HT-29 (cell line): ENCODE data around the genes SERP2 and LRRC63.

- RAMPAGE, long total RNA: no peak
Measured at GRCh38 chr13:44141221-44142189, 19.6 kb downstream of the SMIM2 start.

DNA sequence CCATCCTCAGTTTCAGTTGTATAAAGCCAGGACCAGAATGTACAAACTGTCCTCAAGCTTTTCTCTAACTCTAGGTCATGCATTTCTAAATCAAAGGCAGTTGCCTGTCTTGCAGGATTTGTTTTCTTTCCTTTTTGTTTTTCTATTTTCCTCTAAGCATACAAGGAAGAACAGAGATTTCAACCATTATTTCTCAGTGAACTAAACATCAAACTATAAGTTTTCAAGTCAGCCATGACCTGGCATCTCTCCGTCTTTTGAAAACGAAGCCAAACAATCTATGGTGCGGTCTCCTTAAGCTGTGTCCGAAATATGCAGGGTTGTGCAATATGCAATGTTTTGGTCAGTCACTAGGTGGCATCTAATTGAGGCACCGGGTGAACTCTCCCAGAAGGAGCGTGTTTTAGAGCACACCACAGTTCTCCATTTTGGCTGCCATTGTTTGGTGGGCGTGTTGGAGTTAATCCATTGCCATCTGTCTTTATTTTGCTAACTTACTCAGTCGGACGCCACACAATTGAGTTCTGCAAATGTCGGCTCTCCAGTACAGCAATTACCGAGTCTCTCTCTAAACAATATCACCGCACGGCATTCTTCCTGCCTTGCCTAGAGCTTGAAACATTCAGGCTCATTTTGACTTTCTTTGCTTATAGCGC is 30.3 kb upstream of the SMIM2 start:
- RAMPAGE, long total RNA: no peak

- RAMPAGE, long total RNA: no peak
Measured at GRCh38 chr13:44236350-44236857, 75.3 kb upstream of the SMIM2 start.

- RAMPAGE, long total RNA: no peak
Measured at GRCh38 chr13:44271694-44272278, 101.8 kb upstream of the SERP2 start.

DNA sequence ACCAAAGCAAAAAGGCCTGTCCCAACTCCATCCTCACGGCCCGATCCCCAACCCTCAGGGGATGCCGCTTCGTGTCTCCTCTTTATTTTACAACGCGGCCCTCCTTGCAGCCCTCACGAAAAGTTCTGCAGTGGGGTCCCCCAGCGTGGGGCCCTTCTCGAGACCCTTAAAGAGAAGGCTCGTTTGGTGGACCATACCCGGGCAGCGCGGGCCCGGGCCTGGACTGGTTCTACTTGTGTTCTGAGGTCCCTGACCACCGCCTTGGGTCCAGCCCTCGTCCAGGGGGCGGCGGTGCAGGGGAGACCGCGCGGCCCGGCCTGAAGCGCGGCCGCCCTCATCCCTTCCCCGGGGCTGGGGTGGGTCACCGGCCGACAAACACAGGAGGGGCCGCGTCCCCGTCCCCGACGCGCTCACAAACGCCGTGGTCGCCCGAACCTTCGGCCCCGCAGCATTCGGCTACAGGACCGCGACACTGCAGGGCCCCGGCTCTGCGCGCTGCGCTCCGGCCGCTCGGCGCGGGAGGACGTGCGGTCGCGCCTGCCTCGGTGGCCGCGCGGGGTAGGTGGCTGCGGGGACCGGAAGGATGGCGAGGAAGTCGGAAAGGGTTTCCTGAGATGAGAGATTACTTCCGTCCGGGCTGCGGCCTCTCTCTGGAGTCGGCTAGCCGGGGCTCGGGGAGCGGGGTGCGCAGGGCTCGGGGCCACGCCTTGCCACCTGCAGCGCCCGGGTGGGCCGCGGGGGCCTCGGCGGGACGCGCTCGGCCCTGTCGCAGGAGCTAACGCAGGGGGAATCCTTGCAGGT is at the start of gene SERP2:
Gene SERP2 (plus strand): TSS at position 625 of the 801 bp plus-strand sequence.
- RAMPAGE, long total RNA: no peak

DNA sequence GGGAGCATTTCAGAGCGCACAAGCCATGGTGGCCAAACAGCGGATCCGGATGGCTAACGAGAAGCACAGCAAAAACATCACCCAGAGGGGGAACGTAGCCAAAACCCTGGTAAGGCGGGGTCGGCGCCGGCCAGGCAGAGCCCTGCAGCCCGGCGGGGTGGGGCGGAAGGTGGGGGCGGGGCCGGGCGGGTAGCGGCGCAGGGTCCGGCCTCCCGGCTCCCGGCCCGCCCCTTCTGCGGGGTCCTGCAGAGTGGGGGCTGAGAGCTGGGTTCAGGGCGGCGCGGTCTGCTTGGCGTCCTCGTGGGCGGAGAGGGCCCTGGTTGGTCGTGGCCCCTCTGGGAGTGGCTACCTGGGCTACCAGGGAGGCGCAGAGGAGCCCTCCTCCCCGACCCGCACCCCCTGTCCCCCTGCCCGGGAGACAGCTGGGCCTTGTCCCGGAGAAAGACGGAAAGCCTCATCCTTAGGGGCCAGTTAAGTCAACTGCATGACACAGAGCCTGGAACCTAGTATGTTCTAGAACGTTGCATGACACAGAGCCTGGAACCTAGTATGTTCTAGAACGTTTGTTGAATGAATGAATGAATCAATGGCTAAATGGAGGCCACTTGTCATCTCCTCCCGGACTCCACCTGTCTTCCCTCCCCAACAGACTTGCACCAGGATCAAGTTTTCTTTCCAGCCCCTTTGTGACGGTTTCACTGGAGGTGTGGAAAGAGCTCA is 537 bp downstream of the SERP2 start:
- RAMPAGE, long total RNA: no peak

GRCh38 chr13:44853587-44854052 is 135.7 kb downstream of the NUFIP1 start:
- RAMPAGE, long total RNA: no peak

DNA sequence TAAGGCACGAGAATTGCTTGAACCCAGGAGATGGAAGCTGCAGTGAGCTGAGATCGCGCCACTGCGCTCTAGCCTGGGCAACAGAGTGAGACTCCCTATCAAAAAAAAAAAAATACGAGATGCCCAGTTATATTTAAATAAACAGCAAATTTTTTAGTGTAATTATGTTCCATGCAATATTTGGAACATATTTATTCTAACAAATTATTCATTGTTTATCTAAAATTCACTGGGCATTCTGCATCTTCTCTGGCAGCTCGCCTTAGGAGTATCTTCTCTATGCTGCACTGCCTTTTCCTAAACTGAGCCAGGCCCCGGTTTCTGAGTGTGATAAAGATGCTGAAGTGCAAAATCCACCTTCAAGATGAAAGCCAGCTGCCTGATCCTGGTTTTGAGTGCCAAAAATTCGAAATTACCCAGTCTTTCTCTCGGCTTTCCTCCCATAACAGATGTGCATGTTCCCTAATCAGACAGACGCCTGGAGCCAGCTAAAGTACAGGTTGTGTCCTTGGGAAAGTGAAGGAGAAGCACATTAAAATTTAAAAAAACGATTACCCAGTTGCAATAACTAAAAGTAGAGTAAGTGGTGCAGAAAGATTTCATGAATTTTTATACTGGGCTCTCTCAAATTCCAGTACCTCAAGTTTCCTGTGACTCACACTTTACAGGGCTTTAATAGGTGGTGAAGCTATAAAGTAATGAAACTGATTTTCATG is 65.1 kb upstream of the GTF2F2 start:
- RAMPAGE, long total RNA: no peak

- RAMPAGE, long total RNA: no peak
Measured at GRCh38 chr13:45242934-45243551, 42.2 kb upstream of the KCTD4 start.

- RAMPAGE, long total RNA: no peak
Measured at GRCh38 chr13:45332798-45333699, 7.9 kb downstream of the TPT1 start.

DNA sequence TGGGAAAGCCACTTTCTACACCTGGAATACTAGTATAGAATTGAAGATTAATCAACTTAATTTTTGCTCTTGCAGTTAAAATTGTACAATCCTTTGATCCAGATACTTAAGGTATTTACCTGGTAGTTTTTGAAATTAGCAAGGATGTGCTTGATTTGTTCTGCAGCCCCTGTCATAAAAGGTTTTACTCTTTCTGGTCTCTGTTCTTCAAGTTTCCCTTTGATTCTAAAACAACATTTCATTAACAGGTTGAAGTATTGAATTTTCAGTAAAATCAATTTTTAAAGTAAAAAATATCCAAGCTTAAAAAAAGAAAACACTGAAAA is 1.6 kb downstream of the TPT1 start:
- RAMPAGE, long total RNA: no peak

- RAMPAGE, long total RNA: no peak
Measured at GRCh38 chr13:45339821-45340226, 1.2 kb downstream of the TPT1 start.

- RAMPAGE, long total RNA: no peak
Measured at GRCh38 chr13:45703298-45703742, 1.2 kb downstream of the CBY2 start.

- RAMPAGE, long total RNA: no peak
Measured at GRCh38 chr13:46101577-46101986, 3.3 kb downstream of the CPB2 start.

DNA sequence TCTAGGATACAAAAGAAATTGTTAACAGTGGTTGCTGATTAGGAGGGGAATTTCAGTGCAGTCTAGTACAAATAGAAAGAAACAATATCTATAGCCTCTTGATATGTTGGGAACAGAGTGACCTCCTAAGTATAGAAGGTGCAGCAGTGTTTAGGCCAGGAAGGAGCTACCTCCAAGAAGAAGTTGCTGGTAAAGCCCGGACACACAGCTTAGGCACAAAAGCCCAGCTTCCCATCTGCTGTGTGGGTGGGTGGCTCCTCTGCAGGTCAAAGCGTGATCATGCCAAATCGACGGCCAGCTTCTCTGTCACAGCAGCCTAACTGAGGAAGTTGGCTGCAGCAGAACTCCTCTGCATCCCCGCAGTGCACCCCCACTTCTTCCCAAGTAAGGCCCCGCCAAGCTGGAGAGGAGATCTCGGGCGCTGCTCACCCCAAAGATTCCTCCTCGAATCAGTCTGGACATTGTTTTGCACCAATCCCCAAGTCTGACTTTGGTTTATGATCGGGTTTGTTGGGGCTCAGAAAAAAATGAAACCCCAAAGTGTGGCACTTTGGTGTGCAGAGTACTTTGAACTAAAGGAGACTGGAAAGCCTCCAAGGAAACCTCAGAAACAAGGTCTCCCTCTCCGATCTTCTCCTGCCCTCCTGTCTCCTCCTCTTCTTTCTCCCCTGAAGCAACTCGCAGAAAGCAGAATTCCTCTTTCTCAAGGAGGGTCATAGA is 19.7 kb upstream of the CPB2 start:
- RAMPAGE, long total RNA: no peak

GRCh38 chr13:46211163-46212084 is at the start of gene LRRC63:
TSS of gene LRRC63 (plus strand) at chr13:46211928.
- RAMPAGE, long total RNA: no peak

- RAMPAGE, long total RNA: no peak
Measured at GRCh38 chr13:46313550-46313995, 73.5 kb downstream of the RUBCNL start.

DNA sequence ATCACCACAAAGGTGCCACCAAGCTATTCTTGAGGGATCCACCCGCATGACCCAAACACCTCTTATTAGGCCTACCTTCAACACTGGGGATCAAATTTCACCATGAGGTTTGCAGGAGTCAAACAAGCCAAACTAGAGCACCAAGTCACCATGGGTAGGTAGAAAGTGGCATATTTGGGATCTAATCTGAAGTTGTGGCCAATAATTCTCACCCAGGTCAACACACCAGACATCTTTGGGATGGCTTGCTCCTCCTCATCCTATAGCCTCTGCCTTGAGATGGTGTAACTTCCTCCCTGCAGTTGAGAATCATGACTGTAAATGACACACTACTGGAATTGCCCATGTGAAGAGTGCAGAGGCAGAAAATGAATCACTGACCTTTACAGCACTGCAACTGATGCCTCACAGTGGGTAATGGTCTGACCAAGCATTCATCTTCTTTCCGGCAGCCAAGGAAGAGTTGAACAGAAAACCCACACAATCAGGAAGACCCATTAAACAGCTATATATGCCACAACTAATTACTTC is 46.2 kb downstream of the RUBCNL start:
- RAMPAGE, long total RNA: no peak

GRCh38 chr13:46354511-46355429 is 32.3 kb downstream of the RUBCNL start:
- RAMPAGE, long total RNA: no peak

- RAMPAGE, long total RNA: no peak
Measured at GRCh38 chr13:46374228-46375355, 12.5 kb downstream of the RUBCNL start.